ENCODE measurements around a stretch of chr1.

DNA sequence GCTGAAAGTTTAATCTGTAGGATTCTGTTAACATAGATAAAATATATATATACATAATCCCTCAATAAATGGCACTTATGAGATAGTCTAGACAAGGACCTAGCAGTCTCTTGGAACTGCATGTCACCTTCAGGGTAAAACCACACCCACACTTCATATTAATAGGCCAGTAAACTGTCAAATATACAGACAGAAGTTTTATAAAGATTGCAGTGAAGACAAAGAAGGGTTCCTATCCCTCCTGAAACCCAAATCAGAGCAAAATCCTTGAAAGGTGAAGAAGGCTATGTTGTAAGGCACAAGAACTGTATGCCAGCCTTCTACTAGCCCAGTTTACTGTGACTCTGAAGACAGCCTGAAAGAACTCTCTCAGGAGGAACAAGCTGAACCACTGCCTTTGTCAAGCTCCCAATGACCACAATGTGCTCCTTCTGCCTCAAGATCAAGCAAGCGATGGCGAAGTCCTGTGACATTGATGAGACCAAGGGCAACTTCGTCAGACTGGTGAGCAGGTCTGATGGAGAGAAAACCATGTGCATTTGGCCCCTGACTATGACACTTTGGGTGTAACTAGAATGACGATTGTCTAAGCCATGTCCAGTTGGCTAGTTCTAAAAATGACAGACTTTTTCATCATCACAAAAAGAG is 60.9 kb downstream of the MARK1 start:
- PRO-cap, 2 experiments = no peak in any of the 2 experiments

DNA sequence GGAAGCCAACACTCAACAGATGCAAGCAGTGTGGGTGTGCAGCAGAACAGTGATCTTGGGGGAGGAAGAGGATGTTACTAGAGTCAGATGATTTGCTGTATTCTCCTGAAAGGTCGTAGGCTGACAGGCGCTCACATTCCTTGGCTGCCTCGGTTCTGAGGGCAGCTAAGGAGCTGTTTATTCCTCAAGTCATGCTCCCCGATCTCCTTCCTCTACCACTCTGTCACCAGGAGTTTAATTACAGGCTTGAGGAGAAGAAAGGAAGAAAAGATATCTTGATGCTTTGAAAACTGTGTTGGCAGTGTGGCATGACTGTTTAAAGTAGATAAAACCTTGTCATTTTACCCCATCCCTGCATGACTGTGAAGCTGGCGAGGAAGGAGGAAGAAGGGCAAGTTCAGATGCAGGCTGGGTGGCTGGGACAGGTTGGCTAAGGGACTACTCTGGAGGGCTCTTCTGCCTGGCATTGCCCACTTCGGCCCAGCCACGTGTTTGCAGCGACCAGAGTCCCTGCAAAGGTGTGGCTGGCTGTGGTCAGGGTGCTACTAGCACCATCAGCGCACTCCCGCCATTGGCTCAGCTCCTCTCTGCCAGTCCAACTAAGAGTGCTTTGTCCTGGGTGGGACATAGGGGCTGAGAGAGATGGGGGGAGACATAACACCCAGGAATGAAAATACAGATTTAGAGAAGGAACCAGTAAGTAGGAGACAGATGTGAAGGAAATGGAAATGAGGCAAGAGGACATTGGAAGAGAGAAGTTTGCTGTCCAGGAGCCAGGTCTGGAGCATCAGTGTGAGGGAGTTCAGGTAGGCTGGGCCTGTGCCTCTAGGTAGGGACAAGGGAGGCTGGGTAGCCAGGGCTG is 7.1 kb downstream of the C1orf115 start:
- PRO-cap, 2 experiments = no peak in any of the 2 experiments

- PRO-cap, 2 experiments = no peak in any of the 2 experiments
These were observed 15.3 kb upstream of the MTARC2 start for GRCh38 chr1:220732502-220733615.

GRCh38 chr1:220749737-220750046 is 1.6 kb downstream of the MTARC2 start:
- PRO-cap, 2 experiments = no peak in any of the 2 experiments

- PRO-cap, 2 experiments = no peak in any of the 2 experiments
These were observed 19.3 kb downstream of the MTARC2 start for GRCh38 chr1:220767065-220768130.

GRCh38 chr1:220783285-220783873 is 3.3 kb upstream of the MTARC1 start:
- PRO-cap, 2 experiments = no peak in any of the 2 experiments

GRCh38 chr1:220803958-220804360 is 17.2 kb downstream of the MTARC1 start:
- PRO-cap, 2 experiments = no peak in any of the 2 experiments

DNA sequence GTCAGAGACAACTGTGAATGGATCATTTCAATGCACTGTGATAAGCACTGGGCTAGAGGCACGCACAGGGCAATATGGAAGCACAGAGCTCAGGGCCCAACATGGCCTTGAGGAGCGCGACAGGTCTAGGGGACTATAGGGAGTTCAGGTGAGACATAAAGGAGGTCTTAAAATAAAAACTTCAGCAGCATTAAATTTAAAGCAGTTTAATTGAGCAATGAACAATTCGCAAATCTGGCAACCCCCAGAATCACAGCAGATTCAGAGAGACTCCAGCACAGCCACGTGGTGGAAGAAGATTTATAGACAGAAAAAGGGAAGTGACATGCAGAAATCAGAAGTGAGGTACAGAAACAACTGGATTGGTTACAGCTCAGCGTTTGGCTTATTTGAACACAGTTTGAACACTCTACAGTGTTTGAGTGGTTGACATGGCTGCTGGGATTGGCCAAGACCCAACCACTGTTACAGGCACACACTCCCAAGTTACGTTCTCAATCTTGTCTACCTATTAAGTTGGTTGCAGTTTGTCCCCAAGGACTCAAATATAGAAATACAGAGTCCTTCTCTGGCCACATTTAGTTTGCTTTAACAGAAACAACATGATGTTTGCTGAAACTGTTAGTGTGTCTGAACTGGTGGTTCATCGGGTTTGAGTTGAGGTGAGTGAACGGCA is 219.8 kb downstream of the HLX start:
- PRO-cap, 2 experiments = no peak in any of the 2 experiments

GRCh38 chr1:221713113-221713482 is 28.8 kb downstream of the DUSP10 start:
- PRO-cap, 2 experiments = no peak in any of the 2 experiments

DNA sequence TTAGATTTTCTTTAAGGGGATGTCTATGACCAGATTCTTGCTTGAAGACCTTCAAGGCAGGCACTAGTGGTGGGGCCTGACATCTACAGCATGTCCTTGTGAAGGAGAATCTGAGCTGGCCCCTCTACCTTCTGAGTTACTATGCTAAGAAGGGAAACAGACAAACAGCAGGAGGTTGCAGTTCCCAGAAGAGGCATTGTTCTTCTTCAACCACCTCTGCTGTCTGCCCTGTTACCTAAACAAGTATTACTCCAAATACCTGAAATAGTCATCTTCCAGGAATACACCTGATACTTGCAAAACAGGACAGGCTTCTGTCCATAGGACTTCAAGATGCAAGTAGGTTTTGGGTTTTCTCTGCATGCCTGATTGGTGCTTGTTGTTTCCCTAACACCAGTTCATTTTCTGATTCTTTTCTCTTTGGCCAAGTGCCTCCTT is 92.9 kb upstream of the DUSP10 start:
- PRO-cap, 2 experiments = no peak in any of the 2 experiments

- PRO-cap, 2 experiments = no peak in any of the 2 experiments
These were observed 311.9 kb upstream of the DUSP10 start for GRCh38 chr1:222053823-222054109.

DNA sequence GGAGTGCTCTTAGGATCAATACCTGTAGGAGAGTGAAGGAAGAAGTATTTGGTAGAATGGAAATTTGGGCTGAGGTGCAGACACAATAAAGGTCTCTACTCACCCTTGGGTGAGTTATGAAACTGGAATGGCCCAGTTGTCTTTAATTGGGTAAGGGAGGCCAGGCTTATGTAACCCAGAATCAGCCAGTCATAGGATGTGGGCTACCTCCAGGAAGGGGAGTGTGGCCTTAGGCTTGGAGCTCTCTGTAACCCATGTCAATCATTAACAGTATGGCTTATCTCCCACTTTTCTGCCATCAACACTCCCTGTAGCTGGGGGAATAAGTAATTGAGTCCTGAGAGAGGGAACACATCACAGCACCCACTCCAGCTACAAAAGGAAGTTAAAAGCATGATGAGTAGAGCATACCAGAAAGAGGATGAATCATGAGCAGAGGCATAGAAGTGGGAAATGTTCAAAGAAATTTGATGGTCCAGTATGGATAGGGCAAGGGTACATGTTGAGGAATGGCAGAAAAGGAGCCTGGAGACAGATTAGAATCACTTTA is 327.0 kb upstream of the DUSP10 start:
- PRO-cap, 2 experiments = no peak in any of the 2 experiments

DNA sequence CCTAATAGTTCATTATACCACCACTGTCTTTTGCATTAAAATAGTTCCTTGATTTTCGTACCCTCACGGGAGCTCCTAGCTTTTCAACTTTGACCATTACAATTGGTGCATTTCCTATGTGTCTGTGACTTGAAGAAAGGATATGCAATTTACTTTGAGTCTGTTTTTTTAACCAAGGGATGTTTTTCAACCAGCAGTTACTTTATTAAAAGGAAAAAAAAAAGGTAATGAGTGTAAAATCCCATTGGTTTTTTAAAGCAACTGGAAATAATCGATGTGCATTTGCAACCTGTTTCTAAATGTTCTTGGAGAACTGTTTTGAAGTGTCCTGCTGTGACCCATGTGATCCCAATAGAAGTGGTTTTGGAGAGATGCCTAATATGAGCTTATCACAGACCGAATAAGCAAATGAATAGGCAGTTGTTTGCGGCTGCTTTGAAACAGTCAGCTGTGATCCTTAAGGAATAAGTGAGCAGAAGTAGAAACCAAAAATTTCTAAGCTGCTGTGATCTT is 329.3 kb upstream of the DUSP10 start:
- PRO-cap, 2 experiments = no peak in any of the 2 experiments

GRCh38 chr1:222266223-222266783 is 281.6 kb downstream of the HHIPL2 start:
- PRO-cap, 2 experiments = no peak in any of the 2 experiments

DNA sequence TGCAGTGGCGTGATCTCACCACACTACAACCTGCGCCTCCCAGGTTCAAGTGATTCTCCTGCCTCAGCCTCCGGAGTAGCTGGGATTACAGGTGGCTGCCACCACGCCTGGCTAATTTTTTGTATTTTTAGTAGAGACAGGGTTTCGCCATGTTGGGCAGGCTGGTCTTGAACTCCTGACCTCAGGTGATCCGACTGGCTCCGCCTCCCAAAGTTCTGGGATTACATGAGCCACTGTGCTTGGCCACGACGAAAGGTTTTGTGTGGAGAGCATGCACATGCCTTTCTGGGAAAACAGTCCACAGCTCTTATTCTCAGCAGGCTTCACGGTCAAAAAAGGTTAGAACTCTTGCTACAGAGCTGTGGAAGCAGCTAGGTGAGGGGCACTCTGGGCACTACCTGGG is 31.0 kb downstream of the HHIPL2 start:
- PRO-cap, 2 experiments = no peak in any of the 2 experiments

GRCh38 chr1:222618351-222618833 is 495 bp downstream of the MIA3 start:
- PRO-cap, 2 experiments = no peak in any of the 2 experiments

DNA sequence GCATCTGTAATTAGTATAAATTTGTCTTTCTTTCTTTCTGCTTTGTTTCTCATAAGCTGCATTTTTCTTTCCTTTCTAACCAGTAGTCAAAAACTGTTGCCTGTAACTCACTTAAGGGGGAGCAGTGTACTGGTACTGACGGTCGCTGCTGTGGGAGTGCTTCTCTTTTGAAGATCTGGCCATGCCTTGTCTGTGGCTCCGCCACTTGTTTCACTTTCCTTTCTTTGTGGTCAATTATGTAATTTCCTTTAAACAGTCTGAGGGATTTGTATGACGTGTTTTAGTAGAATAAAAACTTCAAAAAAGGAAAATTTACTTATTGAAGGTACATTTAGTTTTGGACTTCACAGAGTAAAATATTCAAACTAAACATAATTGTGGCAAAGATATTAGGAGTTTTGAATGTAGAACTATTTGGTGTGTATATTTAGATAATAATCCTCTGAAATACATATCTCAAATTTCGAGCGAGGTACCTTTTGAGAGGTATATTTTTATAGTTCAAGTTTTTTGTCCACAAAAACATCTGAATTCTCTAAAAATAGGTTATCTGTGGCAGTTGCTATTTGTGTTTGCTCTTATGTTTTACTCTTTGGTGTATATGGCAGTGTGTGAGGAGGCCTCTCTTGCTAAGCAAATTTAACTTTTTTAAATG is 37.1 kb downstream of the MIA3 start:
- PRO-cap, 2 experiments = no peak in any of the 2 experiments

DNA sequence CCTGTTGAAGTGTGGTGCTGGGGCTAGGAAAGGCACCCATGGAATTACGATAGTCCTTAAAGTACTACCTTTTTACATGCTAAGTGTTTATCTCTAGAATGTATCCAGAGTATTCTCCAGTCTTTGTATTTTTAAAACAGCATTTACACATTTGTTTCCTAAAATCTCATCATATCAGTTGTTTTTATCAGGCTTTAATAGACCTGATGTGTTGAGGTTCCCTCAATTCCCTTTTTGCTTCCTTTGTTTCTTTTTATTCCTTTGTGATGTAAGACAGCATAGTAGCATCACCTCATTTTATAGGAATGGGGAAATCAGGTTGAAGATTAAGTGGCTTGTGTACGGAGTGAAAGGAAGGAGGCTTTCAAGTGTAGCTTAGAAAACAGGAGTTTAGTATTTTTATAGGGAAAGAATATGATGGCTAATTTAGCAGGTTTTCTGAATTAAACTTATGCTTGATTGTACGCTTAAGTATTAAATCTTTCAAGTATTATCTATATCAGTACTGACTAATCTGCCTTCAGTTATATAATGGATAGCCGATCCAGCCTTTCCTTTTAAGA is 29.2 kb downstream of the DISP1 start:
- PRO-cap, 2 experiments = no peak in any of the 2 experiments

GRCh38 chr1:223001407-223002033 is 141.5 kb downstream of the TLR5 start:
- PRO-cap, 2 experiments = no peak in any of the 2 experiments

DNA sequence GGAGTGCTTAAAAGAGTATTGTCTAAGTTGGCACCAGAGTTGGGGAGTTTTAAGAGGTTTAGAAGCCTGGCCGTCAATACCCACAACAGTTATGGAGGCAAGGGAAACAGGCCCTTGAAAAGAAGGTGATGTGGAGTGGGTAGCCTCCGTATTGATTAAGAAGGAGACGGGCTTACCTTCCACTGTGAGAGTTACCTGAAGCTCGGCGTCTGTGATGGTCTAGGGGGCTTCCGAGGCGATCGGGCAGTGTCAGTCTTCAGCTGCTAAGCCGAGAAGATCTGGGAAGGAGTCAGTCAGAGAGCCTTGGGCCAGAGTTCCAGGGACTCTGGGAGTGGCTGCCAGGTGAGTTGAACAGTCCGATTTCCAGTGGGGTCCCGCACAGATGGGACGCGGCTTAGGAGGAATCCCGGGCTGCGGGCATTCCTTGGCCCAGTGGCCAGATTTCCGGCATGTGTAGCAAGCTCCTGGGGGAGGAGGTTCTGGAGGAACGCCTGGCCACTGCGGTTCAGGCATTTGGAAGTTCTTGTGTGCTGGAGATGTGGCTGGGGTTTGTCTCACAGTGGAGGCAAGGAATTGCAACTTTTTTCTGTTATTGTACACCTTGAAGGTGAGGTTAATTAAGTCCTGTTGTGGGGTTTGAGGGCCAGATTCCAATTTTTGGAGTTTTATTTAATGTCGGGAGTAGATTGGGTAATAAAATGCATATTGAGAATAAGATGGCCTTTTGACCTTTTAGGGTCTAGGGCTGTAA is 115.5 kb downstream of the TLR5 start:
- PRO-cap, 2 experiments = no peak in any of the 2 experiments

All from Colon Carcinoma Metastatic in the Brain (tissue), 2 donors.